ENCODE results near the gene DBT.

DNA sequence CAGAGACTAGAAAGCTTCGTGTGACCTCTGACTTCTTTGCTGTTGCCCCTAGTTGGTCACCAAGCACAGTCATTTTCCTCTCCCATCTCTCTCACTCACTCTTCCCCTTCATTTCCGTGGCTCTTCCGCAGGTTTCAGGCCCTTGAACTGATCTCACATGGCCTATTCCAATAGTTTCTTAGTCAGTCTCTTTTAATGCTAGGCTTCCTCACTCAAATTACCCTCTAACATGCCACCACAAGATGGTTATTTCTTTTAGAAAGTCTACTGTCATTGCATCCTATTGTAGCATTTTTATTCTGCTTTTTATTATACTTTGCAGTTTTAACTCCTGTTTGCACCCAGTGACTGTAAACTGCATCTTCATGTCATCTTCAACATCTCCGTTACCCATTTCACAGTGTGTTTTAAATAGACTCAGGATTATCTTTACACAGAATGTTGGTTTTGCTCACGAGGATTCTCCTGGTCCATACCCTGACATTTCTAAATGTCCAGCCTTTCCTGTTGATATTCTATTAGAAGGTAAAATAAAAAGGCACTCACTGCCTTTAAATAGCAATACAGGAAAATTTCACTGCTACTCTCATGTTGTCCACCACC, 408.0 kb downstream of the PTBP2 start:
- PRO-cap: no peak

DNA sequence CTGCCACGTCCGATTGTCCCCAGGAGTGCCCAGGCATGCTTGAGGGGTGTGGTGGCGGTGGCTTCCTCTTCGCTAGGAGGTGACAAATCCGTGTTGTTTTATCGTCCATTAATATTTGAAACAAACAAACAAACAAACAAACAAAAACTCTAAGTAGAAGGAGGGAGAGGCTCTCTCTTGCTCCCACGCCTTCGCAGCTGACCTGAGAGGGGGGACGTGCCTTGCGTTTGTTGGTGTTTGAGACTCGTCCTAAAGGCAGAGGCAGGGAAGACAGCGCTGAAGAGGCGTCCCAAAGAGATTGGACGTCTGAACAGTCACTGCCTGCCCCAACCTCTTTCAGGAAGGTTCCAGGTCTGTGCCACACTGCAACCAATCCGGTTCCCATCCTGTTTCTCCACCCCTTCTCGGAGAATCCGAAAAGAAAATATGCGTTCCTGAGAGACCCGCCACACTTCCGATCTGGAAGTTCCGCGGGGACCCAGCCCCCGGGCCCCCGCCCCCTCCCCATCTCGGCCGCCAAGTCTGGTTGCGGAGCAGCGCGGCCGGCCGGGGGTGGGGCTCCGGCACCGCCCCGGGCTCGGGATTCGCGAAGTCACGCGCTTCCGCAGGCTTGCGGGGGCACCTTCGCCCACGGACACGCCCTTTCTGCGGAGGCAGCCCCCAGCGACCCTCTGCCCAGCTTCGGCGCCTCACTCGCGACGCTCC, 124.3 kb upstream of the DPYD start:
- PRO-cap: no peak

DNA sequence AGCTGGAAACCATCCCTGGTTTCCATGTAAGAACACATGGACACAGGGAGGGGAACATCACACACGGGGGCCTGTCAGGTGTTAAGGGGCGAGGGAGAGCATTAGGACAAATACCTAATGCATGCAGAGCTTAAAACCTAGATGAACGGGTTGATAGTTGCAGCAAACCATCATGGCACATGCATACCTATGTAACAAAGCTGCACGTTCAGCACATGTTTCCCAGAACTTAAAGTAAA, 41.1 kb upstream of the PLPPR5 start:
- PRO-cap: no peak

- PRO-cap: no peak
These were observed 83.9 kb upstream of the PLPPR4 start for GRCh38 chr1:99180403-99180720.

DNA sequence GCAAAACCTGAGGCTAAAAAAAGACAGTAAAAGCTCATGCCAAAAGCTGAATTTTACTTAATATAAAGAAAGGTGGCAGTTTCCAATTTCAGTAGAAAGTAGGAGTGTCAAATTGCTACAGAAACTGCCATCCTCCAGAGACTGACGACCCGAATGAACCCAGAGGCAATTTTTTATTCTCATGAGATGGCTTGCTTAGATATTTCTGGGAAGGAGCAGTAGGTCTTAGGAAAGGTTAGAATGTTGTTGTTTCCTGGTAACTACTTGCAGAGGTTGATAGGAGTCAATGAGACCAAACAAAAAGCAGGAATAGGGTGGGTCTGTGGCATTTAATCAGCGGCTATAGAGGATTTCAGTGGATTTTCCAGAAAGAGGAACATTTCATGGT, 111.4 kb upstream of the PALMD start:
- PRO-cap: no peak

DNA sequence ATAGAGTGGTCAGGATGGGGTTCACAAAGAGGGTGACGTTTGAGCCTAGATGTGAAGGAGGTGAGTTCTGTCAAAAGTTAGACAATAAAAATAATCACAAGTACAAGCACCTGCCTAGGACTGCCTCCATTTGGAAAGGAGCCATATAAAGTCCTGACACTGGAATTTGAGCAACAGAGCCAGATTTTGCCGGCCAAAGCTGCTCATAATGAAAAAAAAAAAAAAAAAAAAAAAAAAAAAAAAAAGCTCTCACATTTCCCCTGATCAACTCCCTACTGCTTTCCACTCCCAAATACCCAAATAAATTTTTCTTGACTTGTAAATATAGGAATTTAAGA, 4.1 kb downstream of the PALMD start:
- PRO-cap: no peak

DNA sequence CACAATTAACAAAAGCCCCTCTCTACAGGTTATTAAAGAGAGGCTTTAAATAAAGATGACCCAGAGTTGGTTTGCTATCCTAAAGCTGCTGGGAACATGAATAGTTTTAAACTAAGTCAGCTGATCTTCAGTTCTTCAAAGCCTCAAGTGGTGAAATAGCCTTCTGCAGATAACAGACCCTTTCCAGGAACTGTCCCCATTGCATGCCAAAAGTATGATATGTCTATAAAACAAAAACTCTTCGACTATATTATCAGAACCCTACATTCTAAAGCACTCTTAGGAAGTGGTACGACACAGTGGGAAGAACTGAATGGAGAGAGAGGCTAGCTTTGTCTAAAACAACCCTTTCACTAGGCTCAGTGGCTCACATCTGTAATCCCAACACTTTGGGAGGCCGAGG, 2.0 kb upstream of the FRRS1 start:
- PRO-cap: no peak

DNA sequence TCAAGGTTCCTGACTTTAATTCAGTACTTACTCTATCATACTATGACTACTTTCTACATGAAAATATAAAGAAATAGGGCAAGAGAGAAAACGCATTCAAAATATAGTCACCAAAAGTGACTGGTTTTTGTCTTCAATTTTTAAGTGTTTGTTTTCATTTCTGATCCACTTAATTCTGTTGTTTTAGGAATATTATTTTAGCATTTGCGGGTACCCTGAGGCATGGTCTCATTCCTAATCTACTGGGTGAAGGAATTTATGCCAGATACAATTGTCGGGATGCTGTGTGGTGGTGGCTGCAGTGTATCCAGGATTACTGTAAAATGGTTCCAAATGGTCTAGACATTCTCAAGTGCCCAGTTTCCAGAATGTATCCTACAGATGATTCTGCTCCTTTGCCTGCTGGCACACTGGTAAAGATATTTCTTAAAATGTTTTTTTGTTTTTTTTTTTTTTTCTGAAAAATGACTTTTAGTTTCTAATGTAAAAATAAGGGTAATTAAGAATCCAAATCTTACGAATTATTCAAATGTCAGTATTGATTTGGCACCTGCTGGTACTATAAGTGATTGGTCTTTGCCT, 50.4 kb downstream of the AGL start:
- PRO-cap: no peak

DNA sequence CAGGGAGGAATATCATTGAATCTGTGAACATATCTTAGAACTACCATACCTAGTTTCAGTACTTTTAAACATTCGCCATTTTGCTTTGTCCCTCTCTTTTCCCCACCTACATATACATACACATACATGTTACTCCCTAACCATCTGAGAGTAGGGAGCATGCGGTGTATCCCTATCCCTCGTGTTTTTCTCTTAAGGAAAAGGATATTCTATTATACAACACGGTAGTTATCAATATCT, 774 bp upstream of the MFSD14A start:
- PRO-cap: no peak

DNA sequence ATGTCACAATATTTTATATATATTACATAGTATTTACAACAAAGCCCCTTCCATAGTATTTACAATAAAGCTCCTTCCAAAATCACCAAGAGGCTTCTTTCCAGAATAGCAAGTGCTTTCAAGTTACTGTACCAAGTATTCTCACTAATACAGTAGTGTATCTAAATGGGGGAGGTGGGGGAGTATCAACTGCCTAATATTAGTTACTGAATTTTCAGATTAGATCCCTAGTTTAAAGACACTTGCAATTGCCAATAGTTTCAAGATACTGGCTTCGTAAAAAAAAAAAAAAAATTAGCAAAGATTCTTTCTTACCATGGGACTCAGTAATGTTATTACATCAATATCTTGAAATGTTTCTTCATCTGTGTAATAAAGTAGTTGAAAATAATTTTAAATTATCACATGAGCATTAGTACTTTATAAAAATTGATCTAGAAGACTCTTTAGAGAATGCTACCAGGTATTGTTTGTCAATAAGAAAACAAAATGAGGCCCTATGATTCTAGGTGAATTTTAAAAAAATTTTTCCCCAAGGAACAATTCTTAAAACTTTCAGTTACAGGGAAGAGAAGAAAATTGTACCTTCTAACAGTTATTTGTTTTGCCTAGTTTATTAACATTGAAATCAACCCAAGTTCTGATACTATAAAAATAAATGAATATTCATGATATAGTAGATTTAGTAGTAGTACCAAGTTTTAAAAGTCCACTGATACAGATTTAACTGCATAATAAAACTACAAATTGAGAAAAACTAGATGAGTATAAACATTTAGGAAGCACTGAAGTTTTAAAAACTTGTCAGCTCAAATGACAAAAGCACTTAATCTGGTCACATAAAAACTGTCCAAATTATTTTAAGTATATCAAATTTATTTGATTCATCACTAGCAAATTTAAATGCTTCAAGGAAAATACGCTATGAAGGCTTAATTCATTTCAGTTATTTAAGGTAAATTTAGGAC, 46.3 kb downstream of the MFSD14A start:
- PRO-cap: no peak

DNA sequence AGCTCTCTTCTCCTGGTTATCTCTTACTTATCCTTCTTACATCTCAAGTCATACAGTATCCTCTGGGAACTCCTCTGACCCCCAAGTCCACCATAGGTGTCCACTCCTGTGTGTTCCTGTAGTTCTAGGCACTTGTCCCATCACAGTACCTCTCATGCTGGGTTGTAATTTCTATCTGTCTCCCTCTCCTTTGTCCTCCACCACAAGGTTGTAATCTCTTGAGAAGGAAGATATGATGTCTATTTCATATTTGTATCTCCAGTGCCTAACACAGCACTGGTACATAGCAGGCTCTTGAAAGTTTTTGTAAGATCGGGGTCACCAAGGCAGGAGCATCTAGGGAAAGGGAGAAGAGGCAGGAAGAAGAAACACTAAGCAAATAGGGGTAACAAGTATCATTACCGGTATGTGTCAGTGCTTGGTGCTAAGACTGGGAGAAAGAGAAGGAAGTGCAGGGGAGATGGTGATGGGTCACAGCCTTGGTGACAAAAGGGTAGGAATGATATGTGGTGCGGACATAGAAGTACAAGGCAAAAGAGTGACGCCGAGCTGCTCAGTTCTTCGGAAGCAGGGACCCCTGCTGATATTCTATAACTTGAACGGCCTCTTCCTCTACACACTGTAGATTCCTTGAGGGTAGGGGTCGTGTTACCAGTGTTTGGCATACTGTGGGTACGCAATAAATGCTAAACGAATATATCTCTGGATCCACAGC, 727 bp downstream of the DBT start:
- PRO-cap: no peak

DNA sequence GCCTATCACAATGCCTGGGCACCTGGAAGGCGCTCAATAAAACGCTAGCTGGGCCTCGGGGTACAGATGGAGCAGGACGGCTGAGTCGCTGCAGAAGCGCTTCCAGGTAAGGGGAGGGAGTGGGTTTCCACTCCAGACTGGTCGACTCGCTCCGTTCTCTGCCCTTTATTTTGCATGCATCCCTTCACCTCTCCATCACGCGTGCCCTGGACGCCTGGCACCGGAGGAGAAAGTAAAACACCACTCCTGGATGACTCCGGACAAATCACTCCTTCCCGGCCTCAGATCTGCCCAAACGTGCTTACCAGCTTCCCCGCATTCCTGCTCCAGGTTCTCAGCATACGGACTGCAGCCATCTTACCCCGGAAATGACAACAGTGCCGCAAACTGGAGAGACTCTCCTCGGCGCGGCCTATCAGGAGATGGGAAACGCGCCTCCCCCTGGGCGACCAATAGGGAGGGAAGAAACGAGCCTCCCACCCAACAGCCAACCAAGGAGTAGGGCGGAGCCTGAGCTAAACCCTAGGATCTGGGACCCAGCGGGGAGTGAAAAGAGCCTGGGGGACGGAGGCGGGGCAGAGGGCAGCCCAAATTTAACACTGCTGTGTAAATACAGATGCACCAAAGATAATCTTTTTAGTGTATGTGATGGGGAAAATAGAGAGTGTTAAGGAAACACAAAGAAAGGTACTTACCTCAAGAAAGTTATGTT, at the start of gene DBT:
TSS of gene DBT (minus strand) at position 370 of the 712 bp plus-strand sequence.
- PRO-cap: bidirectional peak, plus-strand start at position 554 of the sequence, minus-strand start at position 369 of the sequence

DNA sequence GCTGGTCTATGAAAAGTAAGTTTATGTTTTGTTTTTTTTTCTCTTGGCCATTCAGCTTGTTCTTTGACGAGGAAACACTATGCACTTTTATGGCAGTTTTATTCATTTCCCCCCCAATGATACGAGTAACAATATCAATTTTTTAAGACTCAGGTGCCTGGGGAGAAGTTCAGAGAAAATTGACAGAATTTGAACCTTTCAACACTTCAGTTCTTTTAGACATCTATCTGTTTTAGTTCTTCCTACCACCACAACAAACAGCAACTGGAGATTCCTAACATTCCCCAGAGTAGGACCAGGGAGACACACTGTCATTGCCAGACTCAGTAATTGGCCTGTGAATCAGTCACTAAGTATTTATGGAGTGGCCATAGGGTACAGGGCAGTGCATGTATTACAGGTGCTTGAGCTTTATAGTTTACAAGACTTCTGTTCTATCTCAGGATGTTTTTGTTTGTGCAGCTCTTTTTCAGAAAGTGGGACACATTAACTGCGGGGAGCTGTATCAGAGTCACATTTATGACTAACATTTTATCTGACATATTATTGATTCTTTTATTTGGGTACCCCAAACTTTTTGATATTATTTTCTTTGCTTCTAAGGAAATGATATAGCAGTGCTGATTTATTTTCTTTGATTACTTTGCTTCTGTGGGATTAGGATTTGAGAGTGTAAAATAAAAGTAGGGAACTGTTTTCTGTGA, 1.7 kb downstream of the CDC14A start:
- PRO-cap: no peak

GRCh38 chr1:100439911-100440679, 87.8 kb downstream of the CDC14A start:
- PRO-cap: no peak

- PRO-cap: no peak
These were observed 1.5 kb downstream of the GPR88 start for GRCh38 chr1:100539346-100539947.

- PRO-cap: no peak
These were observed 32.2 kb downstream of the SLC30A7 start for GRCh38 chr1:100928056-100928621.

GRCh38 chr1:101079376-101079797, 53.8 kb upstream of the DPH5 start:
- PRO-cap: no peak

- PRO-cap: no peak
These were observed 395 bp upstream of the S1PR1 start for GRCh38 chr1:101236512-101236735.

GRCh38 chr1:101307911-101308428, 71.2 kb downstream of the S1PR1 start:
- PRO-cap: no peak

DNA sequence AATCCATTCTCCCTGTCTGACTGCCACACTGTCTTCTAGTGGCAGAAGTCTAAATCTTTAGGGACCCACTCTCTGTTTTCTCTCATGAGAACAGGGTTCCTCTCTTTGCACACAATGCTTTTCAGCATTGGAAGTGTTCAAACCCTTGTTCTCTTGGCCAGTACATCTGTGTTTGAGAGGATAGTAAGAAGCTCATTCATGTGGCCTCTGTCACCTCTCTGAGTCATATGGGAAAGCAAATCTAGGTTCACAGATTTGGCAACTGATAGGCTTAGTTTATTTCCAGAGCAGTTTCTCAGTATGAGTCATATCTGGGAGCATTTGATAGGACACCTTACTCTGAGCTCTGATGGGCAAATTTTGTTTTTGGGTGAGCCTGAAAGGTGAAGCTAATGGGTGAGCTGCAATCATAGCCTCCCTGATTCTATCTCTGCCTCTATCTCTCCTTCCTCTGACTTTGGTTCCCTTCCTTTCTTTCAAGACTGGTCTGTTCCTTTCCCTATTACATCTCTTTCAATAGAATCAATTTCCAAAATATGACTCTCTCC, 134.4 kb downstream of the S1PR1 start:
- PRO-cap: no peak

Measured in peritoneum (tissue), 1 donor.